ENCODE data around the gene LIPT2.

GRCh38 chr11:73321527-73322046 is 13.5 kb downstream of the ARHGEF17 start:
- RRBS = no CpG with 5 or more reads among the region's 9 CpGs

DNA sequence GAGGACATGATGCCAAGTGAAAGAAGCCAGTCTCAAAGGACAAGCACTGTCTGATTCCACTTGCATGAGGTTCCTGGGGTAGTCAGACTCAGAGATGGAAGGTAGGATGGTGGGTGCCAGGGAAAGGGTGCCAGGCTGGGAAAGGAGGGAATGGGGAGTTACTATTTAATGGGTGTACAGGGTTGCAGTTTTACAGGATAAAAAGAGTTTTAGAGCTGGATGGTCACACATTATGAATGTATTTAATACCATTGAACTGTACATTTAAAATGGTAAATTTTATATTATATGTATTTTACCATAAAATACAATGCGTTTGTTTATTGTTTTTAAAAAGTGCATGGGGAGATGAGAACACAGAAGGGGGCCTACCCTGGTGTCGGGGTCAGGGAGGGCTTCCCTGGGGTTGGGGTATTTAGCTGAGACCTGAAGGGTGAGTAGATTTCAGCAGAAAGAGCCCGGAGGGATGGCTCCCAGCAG is 27.7 kb upstream of the RELT start:
- RRBS = no CpG with 5 or more reads among the region's 3 CpGs

- RRBS = no CpG with 5 or more reads among the region's 7 CpGs
Measured at GRCh38 chr11:73366150-73366771, 9.9 kb upstream of the RELT start.

- RRBS = no CpG with 5 or more reads among the region's 15 CpGs
Measured at GRCh38 chr11:73378898-73380055, 3.1 kb downstream of the RELT start.

- RRBS = no CpG with 5 or more reads among the region's 4 CpGs
Measured at GRCh38 chr11:73404129-73404762, 28.0 kb downstream of the RELT start.

DNA sequence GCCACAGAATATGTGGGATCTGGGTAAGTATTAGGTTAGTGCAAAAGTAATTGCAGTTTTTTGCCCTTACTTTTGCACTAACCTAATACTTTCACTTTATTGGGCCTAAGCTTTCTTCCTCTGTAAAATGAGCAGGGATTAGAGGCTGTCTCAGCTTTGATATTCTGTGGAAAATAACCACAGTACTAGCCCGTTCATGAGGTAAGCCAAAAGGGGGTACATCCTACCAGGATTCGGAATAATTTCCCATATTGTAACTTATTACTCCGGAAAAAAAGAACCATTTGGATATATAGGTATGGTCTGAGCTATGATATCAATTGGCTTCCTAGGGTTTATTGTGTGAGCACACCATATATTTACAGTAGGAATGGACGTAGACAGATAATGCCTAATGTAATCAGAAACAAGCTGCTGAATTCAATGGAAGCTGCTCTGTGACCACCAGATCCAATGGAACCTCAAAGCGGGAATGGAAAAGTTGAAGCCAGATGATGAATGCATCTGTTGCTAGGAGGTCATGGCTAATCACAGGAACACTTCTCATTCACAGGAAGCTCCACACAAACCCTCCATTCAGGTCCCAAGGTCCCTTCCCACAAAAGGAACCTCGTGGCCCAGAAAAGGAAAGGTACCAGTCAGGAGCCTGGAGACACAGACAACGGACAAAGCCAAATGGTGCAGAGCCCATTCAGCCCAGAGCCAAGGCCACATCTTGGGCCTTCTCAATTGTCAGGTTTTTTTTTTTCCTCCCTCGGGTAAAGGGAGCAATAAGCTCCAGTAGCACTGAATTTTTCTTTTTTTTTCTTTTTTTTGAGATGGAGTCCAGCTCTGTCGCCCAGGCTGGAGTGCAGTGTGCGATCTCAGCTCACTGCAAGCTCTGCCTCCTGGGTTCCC is 87.2 kb downstream of the FAM168A start:
- RRBS = no CpG with 5 or more reads among the region's 10 CpGs

DNA sequence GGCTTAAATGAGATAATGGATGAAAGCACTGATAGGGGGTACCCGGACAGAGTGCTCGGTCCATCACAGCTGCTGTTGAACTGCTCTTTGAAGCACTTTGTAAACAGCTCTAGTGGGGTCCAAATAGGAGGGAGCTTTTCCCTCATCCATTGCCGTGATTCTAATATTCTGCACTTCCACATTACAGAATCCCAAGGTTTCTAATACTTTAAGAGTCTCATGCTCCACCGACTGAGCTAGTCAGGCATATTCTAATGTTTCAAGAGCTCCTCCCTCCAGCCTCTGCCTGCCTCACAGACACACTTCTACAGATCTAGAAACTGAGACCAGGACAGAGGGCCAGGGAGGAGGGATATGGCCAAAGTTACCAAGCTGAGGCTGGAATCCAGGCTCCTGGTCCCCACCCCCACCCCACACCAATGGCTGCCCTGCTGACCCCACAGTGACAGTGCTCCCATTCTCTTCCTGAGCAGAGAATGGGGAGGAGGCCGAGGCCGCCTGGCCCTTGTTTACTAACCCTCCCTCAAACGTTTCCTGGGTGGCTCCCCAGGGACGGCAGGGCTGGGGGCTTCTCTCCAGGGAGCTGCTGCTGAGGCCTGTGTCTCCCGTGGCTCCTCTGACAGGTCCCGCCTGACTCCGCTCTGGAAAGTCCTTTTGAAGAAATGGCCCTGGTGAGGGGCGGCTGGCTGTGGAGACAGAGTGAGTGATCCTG is 2.2 kb downstream of the PLEKHB1 start:
- RRBS = 94% methylated on average over 1 of the region's 12 CpGs

- RRBS = no CpG with 5 or more reads among the region's 12 CpGs
Measured at GRCh38 chr11:73676397-73677675, 30.5 kb downstream of the PLEKHB1 start.

GRCh38 chr11:73754922-73755370 is 5.9 kb downstream of the RAB6A start:
- RRBS = no CpG with 5 or more reads among the region's 11 CpGs

DNA sequence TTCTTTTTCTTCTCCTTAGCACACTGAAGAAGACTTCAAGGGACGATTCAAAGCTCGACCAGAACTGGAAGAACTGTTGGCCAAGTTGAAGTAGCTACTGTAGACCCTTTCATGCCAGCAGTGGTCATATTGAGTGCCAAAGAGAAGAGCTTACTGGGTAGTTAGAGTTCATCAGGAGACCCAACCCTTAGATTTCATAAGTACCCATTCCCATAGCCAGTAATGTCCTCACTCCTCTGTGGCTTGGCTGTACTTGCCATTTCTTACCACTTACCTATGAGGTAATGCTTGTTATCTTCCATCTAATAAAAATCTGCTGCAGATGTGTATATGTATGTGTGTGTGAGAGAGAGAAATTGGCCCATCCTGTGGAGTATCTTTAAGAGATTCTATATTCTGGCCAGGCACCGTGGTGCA is 12.4 kb downstream of the COA4 start:
- RRBS = no CpG with 5 or more reads among the region's 3 CpGs

DNA sequence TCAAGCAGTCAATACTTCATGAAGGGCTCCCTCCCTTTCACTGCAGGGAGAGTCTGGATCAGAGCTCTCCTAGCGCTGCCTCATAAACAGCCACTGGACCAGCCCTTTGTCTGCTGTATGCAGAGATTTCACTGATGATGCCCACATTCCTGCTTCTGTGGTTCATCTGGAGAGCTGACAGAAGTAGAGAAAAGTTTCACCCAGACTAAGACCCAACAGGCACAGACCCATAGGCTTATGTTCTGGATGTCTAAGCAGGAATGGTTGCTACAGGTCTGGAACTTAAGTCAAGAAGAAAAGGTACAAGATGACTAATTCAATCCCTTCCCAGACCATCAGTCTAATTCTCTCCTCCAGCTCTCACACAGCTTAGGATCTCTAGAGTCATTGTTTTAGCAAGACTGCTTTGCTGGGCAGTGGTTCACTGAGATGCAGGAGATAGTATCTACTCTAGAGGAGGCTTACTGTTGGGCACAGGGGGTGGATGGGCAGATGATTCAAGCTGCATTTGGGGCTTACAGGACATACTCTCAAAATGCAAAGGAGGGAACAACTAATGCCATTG is 3.9 kb downstream of the UCP2 start:
- RRBS = no CpG with 5 or more reads among the region's 1 CpG

GRCh38 chr11:74288048-74288582 is 23.3 kb downstream of the P4HA3 start:
- RRBS = no CpG with 5 or more reads among the region's 1 CpG

GRCh38 chr11:74492911-74494088 is at the start of gene LIPT2:
Gene LIPT2, minus strand, starts transcription at chr11:74493724.
- RRBS = under 1% methylated on average over 10 of the region's 108 CpGs

DNA sequence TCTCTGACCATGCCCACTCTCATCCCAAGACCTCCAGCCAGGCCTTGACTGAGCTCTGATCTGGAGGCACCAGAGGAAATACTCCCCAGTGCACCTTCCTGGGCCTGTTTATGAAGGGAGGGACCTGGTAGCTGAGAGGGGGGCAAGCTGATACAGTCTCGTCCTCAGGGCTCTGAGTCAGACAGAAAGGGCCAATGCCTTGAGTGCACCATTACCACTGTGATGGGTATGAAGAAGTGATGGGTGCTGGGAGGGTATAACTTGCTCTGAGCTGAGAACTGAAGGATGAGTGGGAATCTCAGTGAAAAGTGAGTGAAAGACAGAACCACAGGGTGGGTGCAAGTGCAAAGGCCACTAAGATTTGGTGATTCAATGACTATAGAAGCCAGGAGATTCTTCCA is 48.9 kb downstream of the CHRDL2 start:
- RRBS = no CpG with 5 or more reads among the region's 1 CpG

DNA sequence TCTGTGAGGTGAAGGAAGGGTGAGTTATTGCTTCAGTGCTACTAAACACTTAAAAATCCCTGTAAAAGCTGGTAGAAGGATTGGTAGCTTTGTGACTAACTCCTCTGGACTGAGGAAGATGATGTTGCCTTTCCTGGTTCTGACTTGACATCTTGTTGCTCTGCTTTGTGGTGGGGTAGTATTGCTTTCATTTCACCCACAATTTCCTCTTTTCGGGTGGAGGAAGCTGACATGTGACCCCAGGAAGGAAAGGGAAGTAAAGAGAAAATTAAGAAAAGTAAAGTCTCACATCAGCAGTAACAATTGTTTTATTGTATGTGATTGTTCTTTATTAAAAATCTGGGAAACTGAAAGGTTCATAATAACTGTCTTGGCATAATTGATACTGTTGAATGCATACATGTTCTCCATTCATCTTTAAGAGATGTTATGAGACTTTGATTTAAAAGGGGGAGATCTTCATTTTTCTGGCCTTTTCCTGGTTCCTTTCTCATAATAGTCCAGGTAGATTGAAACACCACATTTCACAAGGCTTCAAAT is 35.0 kb downstream of the RNF169 start:
- RRBS = no CpG with 5 or more reads among the region's 1 CpG

DNA sequence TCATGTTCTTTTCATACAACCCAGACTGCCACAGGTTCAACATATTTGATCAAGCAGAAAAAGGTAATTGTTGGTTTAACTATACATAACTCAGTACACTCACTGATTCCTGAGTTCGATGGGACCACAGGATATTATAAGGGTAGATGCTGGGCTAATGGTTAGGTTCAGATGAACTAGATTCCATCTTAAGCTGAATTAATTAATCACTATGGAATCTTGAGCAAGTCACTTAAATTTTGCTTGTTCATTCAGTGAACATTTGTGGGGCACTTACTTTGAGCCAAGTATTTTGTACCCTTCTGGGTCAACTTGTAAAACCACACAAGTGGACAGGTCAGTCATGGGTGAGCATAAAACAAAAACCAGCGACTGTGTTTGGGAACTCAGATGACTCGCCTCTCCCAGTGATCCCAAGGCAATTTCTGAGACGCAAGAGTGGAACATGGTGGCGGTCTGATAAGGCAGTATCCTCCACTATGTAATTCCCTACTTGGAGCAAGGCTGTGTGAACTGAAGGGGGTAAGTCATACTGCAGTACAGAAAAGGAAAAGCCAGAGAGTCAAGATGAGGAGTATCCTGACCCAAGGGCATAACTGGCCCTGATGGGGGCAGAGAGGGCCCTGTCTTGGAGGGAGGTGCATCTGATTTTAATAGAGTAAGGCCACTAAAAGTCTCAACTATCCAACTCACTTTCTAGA is 88.9 kb downstream of the XRRA1 start:
- RRBS = no CpG with 5 or more reads among the region's 5 CpGs

- RRBS = no CpG with 5 or more reads among the region's 6 CpGs
Measured at GRCh38 chr11:75096718-75097308, 54.1 kb upstream of the SLCO2B1 start.

DNA sequence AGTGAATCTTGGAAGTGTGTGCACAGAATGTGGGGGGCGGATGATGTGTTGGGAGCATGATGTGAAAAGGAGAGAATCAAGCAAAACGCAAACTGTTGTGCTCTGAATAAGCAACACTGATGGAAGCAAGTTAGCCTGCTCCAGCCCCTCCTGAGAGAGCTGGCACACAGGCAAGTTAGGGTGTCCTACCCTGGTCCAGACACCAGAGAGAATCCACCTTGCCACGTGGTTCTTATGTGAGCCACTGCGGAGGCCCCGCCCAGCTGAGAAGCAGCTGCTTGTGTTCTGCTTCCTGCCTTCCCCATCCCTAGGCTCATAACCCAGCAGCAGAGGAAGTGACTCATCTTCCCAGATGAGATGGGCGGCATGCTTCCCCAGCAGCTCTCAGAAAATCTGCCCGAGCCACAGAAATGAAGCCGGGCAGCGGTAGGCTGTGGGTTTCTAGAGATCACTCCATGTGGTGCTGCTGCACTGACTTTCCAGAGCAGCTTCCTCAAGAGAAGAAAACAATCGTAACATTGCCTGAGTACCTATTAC is 7.8 kb upstream of the SLCO2B1 start:
- RRBS = no CpG with 5 or more reads among the region's 10 CpGs

DNA sequence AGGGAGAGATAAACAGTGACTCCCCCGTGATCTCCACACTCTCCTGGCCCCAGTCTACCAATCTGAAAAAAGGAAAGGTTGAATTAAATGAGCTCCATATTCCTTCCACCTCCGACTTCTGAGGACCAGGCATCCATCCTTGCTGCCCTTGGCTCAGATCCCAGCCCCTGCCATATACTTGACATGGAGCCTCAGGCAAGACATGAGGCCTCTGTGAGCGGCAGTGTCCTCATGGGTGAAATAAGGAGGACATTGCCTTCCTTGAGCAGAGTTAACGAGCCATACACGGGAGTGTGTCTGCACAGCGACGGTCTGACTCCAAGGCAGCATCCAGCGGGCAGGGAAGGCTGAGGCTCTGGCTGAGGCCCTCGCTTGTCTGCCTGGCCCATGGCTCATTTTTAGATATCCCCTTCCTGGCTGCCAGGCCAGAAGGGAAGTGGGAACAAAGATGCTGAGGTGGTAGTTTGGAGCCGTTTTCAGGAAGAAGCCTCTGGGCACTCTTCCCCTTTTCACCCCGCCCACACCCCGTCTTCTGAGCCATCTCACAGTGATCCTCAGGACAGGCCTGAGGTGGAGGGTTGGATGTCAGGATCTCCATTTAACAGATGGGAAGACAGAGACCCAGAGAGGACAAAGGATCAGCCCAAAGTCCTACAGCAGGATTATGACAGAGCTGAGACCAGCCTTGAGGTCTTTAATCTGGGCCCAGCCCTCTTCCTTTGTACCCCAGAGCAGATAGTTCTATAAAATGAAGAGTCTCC is 3.1 kb upstream of the SLCO2B1 start:
- RRBS = no CpG with 5 or more reads among the region's 12 CpGs

- RRBS = no CpG with 5 or more reads among the region's 9 CpGs
Measured at GRCh38 chr11:75152731-75153967, 2.2 kb downstream of the SLCO2B1 start.

Data from SK-N-MC (cell line).